Mesenchymal stem cell of the bone marrow (primary cell): ENCODE measurements around a stretch of chr12.

GRCh38 chr12:89540503-89541104 is 14.8 kb upstream of the POC1B start:
- CAGE, long polyA plus RNA = no peak

DNA sequence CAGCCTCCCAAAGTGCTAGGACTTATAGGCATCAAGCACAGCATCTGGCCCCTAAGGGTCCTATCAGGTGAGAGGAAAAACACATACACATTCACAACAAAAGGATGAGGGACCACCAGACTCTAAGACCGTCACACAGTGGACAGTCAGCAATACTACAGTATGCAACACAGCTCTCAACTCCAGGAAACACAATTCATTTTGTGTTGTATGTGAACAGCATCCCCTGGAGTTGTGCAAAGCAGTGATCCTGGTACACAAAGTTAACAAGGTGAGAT is 6.9 kb downstream of the ATP2B1 start:
- CAGE, long polyA plus RNA = no peak

- CAGE, long polyA plus RNA = no peak
Observed at GRCh38 chr12:89710544-89711021, 1.9 kb upstream of the ATP2B1 start.

DNA sequence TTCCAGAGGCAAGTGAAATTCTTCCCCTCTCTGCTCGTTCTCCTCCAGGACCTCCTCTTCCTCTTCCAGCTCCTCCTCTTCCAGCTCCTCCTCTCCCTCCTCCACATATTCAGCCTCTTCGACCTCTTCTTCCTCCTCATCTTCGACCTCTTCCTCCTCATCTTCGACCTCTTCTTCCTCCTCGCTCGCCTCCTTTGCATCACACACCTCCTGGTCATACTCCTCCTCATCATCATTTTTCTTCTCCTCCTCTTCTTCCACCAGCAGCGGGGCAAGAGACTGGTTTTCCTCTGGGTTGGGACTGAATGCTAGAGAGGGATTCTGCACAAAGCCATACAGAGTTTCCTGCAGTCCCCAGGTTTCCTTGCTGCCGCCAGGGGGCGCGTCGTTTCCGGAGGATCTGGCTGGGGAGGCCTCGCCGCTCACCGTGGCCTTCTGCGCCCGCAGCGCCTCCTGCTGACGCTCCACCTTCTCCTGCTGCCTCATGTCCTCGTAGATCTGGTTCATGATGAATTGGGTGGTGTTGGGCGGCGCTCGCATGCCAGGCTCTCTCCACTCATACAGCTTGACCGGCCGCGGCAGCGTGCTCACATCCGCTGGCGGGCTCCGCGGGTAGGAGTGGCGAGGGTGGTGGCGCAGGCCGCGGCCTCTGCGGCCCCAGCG is 1.2 kb downstream of the CCER1 start:
- CAGE, long polyA plus RNA = no peak

- CAGE, long polyA plus RNA = no peak
Observed at GRCh38 chr12:91181018-91181658, 1.5 kb downstream of the DCN start.

- CAGE, long polyA plus RNA = no peak
Observed at GRCh38 chr12:91952730-91953440, 192.8 kb downstream of the BTG1 start.

GRCh38 chr12:92108499-92109464 is 36.9 kb downstream of the BTG1 start:
- CAGE, long polyA plus RNA = no peak

- CAGE, long polyA plus RNA = no peak
Observed at GRCh38 chr12:92138061-92138843, 7.4 kb downstream of the BTG1 start.

DNA sequence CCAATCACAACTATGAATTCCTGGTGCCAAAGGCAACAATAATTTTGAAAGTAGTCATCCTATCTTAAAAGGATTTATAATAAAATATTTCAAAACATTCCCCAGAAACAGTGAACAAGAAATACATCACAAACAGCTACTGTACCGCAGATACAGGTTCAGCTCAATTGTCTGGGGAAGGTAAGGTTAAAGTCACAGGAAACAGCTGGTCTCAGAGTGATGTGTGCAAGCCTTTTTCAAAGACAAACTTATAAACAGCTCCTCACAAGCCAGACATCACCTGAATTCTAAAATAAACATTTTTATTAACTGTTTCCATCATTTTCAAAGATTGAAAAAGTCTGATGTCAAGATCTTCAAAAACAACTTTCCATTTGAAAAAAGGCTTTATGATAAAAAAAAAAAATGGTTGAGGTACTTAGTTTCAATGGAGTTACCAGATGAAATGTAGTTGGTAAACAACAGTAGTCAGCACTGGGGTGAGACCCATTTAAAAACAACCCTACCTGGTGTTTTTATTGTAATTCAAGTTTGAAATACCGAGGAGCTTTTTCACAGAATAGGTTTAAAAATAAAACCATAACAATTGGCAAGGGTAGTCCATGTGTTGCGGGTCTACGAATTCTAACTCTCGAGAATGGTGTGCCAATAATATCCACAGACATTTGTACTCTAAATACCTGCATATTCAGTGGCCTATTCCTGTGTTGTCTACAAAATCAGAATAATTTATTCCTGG is 4.0 kb downstream of the BTG1 start:
- CAGE, long polyA plus RNA = no peak

DNA sequence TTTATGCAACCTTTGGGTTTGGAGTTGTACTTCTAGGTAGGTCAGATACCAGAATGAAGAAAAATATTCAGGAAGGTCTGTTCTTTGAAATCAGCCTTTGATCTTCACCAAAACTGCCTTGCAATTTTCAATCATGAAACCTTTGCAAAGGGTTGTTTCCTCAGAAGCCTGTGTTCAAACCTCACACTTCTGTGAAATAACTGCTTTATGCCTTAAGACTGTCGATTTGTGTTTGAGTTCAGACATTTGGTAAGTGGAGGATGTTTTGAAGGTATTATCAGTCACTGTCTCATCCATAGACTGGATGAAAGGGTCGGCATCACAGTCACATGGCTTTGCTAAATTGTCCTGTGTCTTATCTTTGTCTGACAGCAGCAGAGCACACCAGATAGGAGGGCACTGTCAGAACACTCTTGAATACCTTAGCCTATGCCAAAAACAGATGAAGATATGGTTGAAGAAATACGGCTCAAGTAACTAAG is 233.3 kb upstream of the BTG1 start:
- CAGE, long polyA plus RNA = no peak

GRCh38 chr12:92398367-92398917 is 252.8 kb upstream of the BTG1 start:
- CAGE, long polyA plus RNA = no peak

DNA sequence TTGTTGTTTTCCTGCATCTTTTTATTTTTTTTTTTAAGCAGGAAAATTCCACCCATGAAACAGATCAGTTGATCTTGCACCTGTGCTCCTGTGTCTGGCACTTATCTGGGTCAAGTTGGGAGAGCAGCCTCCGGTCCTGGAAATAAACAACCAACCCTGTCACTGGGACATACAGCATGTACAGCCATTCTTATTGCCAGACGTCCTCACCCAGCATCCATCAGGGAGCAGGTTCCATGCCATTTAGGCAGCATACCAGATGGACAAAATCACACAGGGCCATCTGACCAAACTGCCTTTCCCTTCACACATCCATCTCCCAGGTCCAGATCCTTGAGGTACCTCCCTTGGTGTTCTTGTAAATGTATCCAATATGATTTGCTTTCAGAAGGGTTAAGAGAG is 266.1 kb upstream of the BTG1 start:
- CAGE, long polyA plus RNA = no peak

DNA sequence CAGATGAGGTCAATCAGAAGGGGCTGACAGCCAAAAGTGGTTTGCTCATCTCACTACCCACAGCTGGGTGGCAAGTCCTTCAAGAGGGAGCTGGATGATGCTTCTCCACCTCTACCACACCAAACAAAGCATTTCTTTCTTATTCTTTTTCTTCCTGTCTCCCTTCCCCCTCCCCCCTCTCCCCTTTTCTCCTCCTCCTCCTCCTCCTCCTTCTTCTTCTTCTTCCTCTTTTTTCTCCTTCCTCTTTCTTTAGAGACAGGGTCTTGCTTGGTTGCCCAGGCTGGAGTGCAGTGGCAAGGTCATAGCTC is 268.1 kb upstream of the PLEKHG7 start:
- CAGE, long polyA plus RNA = no peak

DNA sequence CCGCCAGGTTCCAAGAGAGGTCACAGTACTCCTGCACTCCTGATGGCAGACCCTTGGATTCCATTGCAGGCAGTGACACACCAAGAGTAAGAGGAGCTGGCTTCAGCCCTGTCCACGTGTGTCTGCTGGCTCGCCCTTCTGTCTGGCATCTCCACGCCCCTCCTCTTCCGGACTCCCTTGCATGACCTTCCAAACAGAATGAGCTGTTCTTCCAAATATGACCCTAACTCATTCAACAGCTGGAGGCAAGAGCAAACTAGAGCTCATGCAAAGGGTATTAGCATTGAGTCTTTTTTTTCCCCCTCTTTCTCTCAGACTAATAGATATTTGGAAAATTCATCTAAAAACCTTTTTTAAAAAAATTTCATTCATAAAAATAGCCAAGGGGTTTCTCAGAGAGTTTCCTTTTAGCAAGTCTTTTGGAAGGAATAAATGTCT is 232.9 kb upstream of the PLEKHG7 start:
- CAGE, long polyA plus RNA = no peak

GRCh38 chr12:92547001-92547352 is 155.8 kb upstream of the PLEKHG7 start:
- CAGE, long polyA plus RNA = no peak

- CAGE, long polyA plus RNA = no peak
Observed at GRCh38 chr12:92827915-92828429, 101.1 kb downstream of the EEA1 start.

- CAGE, long polyA plus RNA = no peak
Observed at GRCh38 chr12:92832284-92833075, 96.6 kb downstream of the EEA1 start.

- CAGE, long polyA plus RNA = no peak
Observed at GRCh38 chr12:92940974-92941474, 11.9 kb upstream of the EEA1 start.

DNA sequence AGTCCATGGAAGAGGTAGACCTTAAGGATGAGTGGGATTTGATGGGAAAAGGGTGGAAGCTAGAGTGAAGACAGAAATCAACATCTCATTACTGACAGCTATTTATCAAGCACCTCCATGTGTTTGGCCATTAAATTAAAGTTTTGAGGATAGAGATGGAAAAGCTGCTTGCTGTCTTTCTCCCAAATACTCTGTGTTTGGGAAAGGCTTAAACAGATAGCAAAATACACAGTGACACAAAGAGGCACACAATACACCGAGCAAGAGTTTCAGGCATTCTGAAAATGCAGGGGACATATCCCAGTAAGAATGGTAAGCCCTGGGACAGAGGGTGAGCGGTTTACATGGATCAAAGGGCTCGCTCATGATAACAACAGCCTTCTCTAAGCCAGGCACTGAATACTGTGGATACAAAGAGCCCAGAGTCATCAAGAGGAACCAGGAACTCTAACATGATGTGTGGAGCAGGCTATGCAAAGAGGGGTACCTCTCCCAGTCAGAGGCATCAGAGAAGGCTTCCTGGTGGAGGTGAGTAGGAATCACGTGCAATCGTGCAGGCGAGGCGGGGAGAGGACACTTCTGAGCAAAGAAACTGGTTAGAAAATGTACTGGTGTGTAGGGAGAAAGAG is 76.7 kb upstream of the EEA1 start:
- CAGE, long polyA plus RNA = no peak

DNA sequence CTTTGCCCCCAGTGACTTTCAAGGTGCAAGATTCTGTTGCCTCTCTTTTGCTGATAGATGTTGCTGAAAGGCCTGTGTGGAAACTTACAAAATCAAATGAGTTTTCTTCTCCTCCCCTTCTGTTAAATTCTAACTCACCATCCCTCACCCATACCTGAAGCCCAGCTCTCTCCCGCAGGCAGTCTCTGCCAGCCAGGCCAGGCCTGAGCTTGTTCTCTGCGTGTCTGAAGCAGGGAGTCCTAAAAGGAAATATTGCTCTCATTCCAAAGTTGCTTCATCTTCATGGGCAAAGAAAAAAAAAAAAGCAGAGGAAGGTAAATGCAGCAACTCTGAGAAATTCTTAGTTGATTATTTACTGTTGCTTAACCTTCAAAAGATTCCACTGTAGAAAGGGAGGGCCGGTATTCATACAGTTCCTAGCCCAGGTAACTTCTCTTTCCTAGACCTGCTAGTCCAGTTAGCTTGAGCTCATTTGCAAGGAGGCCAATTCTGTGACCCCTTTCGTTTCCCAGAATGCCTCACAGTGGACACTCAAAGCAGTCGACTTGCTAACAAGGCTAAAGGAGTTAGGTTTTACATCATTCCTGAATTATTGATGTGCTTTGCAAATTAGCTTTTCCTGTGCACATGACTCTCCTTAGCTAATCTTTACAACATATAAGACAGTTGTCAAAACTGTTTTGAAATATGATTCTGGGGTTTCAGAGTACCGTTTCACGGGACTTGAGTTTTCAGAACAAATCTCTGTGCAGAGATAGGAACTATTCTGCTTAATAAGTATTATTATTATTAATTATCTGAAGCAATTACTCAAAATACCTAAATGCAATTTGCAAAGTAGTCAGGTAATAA is 193.6 kb upstream of the EEA1 start:
- CAGE, long polyA plus RNA = no peak